ENCODE results near the gene RAB20.

- PRO-cap: no peak
Observed at GRCh38 chr13:110540672-110541955, 20.4 kb downstream of the RAB20 start.

DNA sequence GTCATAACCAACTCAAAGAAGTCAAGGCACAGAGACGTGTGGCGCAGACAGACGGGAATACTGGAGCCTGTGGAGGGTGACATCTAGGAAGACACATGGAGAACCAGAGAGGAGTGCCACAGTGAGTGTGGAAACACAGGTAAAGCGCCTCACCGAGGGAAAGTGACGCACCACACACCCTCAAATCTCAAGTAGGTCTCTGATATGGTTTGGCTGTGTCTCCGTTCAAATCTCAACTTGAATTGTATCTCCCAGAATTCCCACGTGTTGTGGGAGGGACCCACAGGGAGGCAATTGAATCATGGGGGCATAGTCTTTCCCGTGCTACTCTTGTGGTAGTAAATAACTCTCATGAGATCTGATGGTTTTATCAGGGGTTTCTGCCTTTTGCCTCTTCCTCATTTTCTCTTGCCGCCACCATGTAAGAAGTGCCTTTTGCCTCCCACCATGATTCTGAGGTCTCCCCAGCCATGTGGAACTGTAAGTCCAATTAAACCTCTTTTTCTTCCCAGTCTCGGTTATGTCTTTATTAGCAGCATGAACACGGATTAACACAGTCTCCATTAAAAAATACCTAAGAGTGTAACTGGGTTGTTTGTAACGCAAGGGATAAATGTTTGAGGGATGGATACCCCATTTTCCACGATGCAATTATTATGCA, 16.8 kb downstream of the RAB20 start:
- PRO-cap: no peak

DNA sequence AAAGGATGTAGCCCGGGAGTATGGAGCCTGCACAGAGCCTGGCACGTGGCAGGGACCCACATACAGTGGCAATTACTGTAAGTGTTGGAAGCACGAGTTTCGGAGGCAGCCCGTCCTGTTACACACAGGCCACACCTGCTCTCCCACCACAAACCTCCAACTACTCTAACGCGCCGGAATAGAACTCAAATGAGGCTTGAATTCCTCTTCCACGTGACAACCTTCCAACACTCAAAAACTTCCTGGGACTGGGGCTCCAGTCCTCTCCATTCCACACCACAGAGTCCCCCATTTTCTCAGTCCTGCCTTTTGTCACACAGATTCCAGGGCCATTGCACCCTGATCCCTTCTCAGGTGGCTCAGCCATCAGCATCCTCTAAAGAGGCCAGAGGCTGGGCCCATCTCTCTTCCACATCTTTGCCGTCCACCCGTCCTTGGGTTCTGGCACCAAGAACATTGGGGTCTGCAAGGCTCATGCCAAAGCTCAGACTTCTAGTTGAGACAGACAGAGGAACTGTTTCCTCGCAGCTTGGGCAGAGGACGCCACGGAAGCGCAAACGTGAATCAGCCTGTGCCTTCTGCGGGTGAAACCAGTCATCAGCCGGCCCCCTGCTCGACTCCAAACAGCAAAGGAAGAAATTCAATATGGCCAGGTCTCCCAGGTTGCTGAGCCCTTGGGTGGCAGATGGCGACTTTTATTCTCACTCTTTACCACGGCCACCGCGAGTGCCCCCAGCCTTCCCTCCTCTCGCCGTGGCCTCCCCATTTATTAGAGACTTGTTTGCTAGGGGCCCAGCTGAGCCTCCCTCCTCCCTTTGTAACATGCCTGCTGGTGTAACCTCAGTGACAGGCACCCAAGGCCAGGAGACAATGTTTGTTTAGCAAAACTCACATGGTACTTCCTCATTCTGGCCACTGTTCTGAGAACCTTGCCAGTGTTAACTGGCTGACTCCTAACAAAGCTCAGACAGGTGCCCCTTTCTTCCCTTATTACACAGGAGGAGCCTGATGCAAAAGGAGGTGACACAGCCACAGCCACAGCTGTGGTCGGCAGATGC, 6.1 kb downstream of the RAB20 start:
- PRO-cap: no peak

GRCh38 chr13:110560961-110561994, at the start of gene RAB20:
Gene RAB20, minus strand, starts transcription at chr13:110561722.
- PRO-cap: bidirectional peak, plus-strand start at chr13:110561233, minus-strand start at chr13:110561118; bidirectional peak, plus-strand start at chr13:110561443, minus-strand start at chr13:110561363; bidirectional peak, plus-strand start at chr13:110561882, minus-strand start at chr13:110561694

DNA sequence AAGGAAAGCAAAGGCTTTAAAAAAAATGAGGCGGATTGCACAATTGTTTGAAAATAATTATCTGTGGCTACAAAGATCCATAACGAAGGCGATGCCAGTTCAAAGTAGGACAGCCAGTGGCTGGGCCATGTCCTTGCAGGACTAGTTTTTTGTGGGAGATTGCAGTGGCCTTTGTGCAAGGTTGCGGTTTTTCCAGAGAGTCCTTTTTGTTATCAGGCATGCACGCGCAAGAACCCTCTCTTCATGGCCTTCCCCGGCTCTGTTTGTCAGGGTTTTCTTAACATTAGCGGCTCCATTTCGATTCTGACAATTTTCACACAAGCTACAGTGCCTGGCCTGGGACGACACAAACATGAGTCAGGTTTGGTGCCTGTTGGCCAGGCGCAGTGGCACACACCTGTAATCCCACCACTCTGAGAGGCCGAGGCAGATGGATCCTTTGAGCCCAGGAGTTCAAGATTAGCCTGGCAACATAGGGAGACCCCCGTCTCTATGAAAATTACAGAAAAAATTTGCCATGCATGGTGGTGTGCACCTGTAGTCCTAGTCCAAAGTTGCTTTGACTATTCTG, 1.8 kb upstream of the RAB20 start:
- PRO-cap: no peak

- PRO-cap: no peak
Observed at GRCh38 chr13:110576700-110577302, 15.3 kb upstream of the RAB20 start.

GRCh38 chr13:110628280-110628682, 12.9 kb downstream of the NAXD start:
- PRO-cap: no peak

- PRO-cap: no peak
Observed at GRCh38 chr13:110628721-110629317, 13.5 kb downstream of the NAXD start.

- PRO-cap: no peak
Observed at GRCh38 chr13:110638553-110639594, 23.5 kb downstream of the NAXD start.

DNA sequence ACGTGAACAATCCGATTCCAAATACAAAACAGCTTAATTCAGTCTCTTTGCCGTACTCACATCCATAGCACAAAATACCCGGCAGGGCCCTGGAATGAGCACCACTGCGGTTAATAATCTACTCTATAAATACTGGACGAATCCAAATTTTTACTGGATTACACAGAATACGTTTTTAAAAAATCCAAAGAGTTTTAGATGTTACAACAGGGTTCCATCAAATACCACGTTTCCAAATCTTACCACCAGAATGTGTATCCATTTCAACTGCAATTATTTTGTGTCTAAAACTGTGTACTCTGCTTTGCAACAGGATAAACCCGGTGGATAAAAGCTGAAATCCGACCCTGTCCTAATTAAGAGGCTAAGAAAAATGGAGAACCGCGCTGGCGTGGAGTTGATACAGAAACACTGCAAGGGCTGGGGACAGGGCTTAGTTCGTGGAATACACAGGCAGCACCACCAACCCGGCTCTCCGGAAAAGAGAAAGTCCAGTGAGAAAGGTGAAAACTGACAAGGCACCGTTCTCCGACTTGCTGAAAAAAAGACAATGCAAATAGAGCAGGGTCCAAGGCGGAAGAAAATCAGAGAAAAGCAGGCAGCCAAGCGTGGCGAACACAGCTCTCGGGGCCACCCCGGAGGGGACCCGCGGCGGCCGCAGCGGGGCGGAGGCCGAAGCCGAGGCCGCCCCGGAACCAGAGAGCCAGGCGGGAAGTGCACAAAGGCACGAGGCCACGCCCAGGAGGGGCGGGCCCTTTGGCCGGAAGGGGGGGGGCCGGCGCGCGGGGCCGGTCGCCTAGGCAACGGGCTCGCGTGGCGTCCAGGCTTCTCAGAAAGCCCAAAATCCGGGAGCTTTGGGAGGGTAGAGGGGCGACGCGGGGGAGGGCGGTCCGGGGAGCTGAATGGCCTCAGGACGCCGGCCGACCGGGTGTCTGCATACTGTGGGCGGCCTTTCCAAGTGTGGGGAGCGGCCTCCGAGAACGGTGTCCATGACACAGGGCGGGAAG, 1.4 kb upstream of the ING1 start:
- PRO-cap: bidirectional peak, plus-strand start at position 865 of the sequence, minus-strand start at position 716 of the sequence

- PRO-cap: bidirectional peak, plus-strand start at chr13:110713261, minus-strand start at chr13:110712880
Observed at GRCh38 chr13:110712772-110713116, 756 bp upstream of the ING1 start.

DNA sequence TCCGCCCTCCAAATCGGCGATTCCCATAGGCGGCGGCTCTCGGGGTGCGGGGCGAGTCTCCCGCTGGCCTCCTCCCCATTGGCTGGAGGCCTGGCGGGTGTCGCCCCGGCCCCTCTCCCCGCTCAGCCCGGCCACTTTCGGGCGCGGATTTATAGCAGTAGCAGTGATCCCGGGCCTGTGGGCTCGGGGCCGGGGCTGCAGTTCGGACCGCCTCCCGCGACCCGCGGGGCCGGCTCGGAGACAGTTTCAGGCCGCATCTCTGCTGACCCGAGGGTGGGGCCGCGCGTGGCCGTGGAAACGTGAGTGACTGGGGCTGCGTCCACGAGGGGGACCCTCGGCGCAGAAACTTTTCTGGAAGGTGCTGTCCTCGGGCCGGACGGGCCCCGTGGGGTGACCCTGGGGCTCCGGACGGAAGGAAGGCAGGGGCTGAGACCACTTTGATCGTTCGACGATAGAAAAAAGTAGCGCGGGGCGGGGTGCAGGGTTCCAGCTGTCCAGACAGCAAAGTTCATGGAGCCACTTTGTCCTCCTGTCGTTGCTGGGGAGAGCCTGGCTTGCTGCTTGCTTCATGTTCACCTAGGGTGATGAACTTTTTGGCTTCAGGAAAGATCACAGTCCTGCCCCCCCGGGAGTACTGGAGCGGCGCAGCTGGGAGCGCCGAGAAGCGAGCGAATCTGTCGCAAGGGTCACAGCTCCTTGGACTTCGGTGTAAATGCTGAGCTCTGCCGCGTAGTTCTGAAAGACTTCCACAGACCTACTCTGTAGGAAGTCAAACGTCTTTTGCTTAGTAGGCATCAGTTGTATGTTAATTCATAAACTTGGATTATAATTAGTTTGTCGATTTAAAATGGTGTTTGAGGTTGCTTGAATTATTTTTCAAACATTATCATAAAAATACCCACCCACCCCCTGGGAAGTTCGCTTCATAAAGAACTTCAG, 2.5 kb downstream of the ING1 start:
- PRO-cap: bidirectional peak, plus-strand start at position 134 of the sequence, minus-strand start outside the sequence

DNA sequence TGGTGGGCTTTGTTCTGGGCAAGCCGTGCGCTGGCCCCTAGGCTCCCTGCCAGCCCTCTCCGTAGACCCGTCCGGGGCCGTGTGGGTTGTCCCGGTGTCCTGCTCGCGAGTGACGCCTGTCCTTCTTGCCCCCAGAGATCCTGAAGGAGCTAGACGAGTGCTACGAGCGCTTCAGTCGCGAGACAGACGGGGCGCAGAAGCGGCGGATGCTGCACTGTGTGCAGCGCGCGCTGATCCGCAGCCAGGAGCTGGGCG, 5.5 kb downstream of the ING1 start:
- PRO-cap: no peak

DNA sequence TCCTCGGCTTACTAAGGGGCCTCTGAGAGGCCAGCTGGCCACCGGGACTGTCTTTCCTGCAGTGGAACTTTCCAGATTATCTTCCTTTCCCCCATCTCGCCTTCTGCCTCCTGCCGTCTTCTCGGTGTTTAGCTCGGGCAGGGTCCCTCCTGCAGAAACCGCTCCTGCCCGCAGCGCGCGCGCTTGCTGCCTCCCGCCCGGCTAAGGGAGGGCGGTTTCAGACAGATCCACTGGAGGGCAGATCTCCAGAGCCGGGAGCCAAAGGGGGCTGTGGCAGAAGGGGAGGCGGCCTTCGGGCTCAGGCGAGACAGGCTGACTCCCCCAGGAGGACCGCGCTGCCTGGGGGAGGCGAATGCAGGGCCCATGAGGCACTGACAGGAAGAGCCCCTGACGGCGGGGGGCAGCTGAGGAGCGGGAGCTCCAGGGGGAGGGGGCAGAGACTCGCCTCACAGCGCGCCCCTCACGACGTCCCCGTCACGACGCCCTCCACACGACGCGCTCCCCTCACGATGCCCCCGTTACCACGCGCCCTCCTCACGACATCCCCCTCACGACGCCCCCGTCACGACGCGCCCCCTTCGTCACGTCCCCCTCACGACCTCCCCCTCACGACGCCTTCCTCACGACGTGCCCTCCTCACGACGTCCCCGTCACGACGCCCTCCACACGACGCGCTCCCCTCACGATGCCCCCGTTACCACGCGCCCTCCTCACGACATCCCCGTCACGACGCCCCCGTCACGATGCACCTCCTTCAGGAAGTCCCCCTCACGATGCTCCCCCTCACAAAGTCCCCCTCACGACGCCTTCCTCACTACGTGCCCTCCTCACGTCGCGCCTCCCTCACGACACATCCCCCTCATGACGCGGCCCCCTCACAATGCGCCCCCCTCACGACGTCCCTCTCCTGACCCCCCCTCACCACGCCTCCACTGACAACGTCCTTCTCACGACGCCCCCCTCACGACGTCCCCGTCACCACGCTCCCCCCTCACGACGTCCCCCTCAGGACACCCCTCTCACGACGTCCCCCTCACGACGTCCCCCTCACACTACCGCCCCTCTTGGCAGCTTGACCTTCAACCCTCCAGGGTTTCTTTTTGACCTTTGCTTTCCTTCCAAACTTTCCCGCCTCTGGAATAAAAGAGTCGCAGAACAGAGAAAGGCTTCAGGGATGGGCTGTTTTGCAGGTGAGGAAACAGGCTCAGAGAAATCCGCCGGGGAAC, 99.5 kb downstream of the ING1 start:
- PRO-cap: no peak

DNA sequence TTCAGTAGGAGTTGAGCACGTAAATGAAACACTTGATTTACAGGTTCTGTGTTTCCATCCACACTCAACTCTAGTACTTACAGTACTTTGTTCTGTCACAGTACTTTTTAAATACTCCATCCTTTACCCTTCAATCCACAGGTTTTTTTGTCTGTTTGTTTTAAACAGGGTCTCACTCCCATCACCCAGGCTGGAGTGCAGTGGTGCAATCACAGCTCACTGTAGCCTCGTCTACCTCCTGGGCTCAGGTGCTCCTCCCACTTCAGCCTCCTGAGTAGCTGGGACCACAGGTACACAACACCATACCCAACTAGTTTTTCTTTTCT, 16.5 kb downstream of the ANKRD10 start:
- PRO-cap: no peak

- PRO-cap: no peak
Observed at GRCh38 chr13:110913099-110913725, 1.7 kb downstream of the ANKRD10 start.

DNA sequence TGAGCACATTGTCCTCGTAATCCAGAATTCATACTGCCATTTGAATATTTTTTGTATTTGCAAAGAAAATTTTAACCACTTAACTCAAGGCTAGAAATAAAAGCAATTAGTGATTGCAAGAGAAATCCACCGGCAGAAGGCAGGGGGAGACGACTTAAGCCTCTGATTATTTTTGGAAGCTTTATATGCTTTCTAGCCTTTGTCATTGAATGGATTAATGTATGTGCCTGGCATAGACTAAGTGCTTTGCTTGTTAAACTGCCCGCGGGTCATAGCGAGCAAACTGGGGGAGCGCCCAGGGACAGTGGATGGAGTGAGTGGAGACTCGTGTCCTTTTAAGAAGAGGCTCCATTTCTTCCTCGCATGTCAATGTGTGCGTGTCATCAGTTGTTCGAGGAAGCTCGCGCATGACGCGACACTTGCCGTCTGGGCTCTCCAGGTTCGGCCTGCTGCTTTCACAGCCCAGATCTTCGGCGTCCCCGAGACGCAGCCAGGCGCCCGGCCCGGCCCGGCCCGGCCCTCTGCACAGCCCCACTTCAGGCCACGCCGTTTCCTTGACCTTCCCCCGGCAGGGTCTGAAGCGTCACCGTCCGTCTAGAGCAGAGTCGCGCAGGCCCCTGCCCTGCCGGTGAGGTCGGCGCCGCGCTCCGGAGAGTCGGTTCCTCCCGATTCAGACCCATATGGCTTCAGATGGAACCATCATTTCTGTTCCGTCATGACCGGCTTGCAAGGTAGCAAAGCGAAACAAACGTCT, 791 bp upstream of the ARHGEF7 start:
- PRO-cap: bidirectional peak, plus-strand start at position 602 of the sequence, minus-strand start at position 525 of the sequence

DNA sequence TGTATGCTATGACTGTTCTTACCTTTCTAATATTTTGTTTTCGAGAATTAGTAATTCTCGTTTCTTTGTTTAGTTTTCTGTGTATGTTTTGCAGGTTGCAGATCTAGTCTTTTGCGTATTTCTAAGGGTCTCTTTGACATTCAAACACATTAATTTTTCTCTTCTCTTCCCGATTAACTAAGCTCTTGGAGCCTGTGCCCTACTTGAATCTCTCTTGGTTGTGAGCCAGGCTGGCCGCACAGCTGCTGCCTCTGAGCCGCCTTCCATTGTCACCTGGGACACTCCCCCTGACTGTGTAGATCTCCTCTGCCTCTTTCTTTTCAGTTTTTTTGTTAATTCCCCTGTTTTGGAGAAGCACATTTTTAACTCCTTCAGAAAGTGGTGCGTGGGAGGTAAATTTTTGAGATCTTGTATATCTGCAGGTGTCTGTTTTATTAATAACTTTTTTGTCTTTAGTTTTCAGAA, 100.5 kb downstream of the ARHGEF7 start:
- PRO-cap: unidirectional peak, minus-strand start at position 222 of the sequence

GRCh38 chr13:111372621-111373079, 52.2 kb downstream of the TEX29 start:
- PRO-cap: no peak

DNA sequence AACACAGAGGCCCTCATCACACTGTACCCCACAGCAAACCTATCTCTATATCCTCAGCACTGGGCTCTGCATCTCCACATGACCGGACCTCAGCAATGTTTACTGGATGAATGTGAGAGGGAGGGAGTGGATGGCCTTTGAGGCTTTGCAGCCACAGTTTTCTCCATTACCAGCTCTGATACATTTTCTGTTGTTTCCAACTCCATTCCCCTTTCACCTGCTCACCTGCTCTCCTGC, 232.6 kb downstream of the TEX29 start:
- PRO-cap: no peak